ENCODE measurements around a stretch of chr18.

- PRO-cap, result no peak
- RAMPAGE, long total RNA, result no peak
Observed at GRCh38 chr18:77043901-77044759, 88.5 kb downstream of the MBP start.

DNA sequence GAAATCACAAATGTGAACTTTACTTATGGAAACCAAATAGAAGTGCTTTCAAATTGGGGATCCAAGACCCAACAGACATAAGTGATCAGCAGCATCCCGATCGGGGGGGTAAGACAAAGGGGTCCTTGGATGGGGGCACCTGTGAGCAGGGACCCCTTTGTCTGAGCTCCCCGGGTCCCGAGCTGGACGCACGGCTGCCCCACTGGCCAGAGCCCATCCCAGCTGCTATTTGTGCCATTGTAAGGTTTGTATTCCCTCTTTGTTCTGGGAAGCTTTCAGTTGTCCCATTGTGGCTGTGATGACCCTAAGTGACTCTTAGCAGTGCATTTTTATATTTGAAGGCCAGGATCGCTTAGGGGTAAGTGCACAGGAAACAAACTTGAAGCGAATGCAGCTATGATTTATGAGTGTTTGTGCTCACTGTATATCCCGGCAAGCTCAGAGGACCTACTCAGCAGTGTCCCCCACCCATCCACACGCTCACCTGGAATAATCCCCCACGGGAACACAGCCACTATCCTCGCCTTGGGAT, 80.3 kb downstream of the MBP start:
- PRO-cap, result no peak
- RAMPAGE, long total RNA, result no peak

DNA sequence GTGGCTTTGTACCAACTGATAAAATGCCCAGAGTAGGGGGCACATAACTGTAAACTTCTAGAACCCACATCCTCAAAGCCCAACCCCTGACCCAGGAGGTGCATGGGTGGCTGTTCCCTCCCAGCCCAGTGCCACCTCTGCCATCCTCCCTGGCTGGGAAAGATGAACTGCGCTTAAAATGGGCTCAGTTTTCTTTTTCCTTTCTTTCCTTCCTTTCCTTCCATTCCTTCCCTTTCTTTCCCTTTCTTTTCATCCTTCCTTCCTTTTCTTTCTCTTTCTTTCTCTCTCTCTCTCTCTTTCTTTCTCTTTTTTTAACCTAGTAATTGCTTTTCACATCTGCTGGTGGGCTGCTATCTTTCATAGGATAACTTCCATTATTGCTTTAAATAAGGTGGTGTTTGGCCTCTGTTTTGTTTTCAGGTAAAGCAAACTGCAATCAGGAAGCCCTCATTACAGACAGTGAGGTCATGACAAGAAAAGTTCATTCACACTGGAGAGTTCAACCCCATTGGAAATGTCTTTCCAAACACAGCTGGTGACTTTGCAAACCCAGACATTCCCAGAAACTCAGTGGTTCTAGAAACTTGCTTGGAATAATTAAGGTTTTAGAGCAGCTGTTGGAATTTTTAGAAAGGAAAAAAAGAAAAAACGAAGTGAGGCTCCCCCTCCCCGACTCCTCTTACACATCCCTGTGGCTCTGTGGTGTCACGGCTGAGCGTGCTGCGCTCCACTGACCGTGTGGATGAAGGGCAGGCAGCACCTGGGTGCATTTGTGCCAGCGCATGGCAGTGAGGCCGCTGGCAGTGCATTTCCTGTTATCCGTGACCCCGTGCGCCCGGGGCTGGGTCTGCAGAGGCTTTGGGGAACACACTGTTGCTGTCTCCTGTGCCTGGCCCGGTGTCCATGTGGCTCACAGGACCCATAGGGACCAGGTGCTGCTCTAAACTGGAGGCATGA, 77.0 kb downstream of the MBP start:
- PRO-cap, result no peak
- RAMPAGE, long total RNA, result no peak

DNA sequence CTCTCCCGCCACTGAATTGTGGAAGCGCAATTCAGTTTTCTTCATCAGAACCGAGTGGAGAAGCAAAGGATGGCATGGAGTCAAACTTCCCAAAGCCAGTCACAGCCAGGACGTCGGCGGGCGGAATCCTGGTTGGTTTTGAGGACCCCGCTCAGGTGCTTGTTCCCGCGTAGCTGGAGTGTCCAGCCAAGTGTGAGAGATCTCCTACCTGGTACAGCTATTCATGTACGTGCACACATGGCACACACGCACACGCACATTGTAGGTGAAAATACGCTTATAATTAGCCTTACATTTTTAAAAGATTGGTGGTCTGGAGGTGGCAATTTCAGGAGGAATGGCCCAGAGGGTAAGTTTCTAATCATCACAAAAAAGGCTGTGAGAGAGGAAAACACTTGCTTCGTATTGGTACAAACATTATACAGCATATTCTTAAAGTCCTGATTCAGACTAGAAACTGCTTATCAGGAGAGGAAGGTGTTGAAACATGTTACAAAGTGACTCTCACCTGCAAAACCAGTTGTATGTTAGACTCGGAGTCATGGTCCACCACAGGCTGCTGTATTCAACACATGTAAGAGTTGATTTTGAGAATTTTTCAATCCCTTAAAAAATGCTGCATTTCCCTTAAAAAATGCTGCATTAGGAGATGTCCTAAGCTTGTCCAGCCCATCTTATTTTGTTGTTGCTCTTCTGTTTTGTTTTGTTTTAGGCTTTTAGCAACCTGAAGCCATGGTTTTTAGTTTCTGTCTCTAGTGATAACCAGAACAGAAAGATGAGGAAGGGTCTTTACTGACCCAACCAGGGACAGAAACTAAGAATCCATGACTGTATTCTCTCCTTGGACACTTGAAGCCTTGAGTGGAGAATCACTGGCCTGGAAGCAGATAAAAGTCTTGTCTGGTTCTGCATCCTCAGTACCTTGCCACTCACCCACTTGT, 61.6 kb downstream of the MBP start:
- PRO-cap, result no peak
- RAMPAGE, long total RNA, result no peak

- PRO-cap, result no peak
- RAMPAGE, long total RNA, result no peak
Observed at GRCh38 chr18:77111234-77111860, 21.2 kb downstream of the MBP start.

GRCh38 chr18:77114273-77115391, 18.0 kb downstream of the MBP start:
- PRO-cap, result bidirectional peak, plus-strand start at chr18:77114770, minus-strand start at chr18:77114478
- RAMPAGE, long total RNA, result no peak

DNA sequence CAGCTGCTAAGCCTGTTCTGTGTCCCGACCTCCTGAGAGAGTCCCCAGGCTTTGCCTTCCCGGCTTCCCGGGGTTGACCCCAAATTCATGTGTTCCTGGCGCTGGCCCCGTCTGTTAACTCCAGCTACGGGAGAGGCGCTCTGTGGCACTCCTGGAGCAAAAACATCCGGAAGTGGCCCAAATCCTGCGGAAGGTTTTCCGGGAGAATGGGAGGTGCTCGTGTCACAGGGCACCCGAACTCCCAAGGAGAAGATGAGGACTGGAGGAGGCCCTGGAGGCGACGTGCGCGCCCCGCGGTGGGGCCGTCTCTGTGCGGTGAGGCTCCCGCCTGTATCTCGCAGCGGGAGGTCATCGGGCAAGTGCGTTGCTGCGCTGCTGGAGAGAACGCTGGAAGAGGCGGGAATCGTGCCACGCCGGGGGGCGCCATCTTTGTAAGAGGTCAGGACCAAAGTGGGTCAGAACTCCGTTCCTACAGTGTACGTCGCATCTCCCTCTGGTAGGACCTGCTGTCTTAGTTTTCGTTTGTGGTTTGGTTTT, 21.7 kb upstream of the ATP9B start:
- PRO-cap, result no peak
- RAMPAGE, long total RNA, result no peak

GRCh38 chr18:79167380-79167873, 98.2 kb downstream of the ATP9B start:
- PRO-cap, result no peak
- RAMPAGE, long total RNA, result no peak

DNA sequence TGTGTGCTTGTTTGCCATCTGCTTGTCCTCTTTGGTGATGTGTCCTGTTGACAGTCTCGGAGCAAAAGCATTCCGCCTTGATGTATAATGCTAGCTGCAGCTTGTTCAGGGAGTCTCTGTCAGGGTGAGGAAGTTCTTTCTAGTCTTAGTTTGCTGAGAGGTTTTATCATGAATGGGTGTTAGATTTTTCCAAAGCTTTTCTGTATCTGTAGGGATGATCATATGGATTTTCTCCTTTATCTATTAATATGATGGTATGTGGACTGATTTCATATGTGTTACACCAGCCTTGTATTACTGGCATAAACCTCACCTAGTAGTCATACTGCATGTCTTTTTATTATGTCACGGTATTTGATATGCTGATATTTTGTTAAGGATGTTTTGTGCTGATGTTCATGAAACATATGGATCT, 109.2 kb downstream of the ATP9B start:
- PRO-cap, result no peak
- RAMPAGE, long total RNA, result no peak

GRCh38 chr18:79252241-79252859, 143.4 kb upstream of the NFATC1 start:
- PRO-cap, result no peak
- RAMPAGE, long total RNA, result no peak

GRCh38 chr18:79252860-79253587, 142.7 kb upstream of the NFATC1 start:
- PRO-cap, result no peak
- RAMPAGE, long total RNA, result no peak

DNA sequence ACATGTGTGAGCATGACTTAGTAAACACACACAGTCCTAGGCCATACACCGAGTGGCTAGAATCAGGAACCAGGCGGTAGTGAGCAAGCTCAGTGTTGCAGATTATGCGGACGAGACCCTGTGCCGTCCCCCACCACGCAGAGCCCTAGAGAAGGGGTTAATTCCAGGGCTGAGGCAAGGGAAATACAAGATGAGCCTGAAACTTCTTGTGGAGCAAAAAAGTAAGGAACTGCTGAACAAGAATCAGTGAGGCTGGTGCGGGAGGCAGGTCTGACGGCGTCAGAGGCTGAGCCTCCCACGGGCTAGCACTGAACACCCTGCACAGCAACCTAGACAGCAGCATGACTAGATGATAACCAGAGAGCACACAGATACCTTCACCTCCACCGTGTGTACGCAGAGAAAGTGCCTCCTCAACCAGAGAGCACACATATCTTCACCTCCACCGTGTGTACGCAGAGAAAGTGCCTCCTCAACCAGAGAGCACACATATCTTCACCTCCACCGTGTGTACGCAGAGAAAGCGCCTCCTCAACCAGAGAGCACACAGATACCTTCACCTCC, 29.0 kb upstream of the NFATC1 start:
- PRO-cap, result no peak
- RAMPAGE, long total RNA, result no peak

DNA sequence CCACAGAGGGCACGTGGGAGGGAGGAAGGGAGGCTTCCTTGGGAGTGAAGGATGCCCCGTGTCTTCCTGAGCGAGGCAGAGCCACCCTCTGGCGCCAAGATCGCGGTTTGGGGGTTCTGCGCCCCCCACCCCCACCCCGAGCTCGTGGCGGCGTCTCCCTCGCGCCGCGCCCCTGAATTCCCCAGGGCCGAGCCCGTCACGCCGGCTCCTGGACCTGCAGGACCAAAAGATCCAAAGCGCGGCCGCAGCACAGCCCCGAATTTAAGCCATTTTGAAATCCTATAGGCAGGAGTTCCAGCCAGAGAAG, 900 bp downstream of the NFATC1 start:
- PRO-cap, result no peak
- RAMPAGE, long total RNA, result no peak

DNA sequence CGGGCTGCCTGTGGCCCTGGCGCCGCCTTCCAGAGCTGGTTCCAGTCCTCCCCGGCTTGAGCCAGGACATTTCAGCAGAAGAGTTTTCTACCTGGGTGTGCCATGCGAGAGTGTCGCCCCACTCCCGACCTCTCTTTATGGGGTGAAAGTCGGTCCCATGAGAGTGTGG, 5.7 kb downstream of the NFATC1 start:
- PRO-cap, result no peak
- RAMPAGE, long total RNA, result no peak

GRCh38 chr18:79460299-79460802, 64.6 kb downstream of the NFATC1 start:
- PRO-cap, result no peak
- RAMPAGE, long total RNA, result no peak

- PRO-cap, result unidirectional peak, plus-strand start at chr18:79507073; unidirectional peak, plus-strand start at chr18:79507296
- RAMPAGE, long total RNA, result no peak
Observed at GRCh38 chr18:79506143-79507428, 110.9 kb downstream of the NFATC1 start.

DNA sequence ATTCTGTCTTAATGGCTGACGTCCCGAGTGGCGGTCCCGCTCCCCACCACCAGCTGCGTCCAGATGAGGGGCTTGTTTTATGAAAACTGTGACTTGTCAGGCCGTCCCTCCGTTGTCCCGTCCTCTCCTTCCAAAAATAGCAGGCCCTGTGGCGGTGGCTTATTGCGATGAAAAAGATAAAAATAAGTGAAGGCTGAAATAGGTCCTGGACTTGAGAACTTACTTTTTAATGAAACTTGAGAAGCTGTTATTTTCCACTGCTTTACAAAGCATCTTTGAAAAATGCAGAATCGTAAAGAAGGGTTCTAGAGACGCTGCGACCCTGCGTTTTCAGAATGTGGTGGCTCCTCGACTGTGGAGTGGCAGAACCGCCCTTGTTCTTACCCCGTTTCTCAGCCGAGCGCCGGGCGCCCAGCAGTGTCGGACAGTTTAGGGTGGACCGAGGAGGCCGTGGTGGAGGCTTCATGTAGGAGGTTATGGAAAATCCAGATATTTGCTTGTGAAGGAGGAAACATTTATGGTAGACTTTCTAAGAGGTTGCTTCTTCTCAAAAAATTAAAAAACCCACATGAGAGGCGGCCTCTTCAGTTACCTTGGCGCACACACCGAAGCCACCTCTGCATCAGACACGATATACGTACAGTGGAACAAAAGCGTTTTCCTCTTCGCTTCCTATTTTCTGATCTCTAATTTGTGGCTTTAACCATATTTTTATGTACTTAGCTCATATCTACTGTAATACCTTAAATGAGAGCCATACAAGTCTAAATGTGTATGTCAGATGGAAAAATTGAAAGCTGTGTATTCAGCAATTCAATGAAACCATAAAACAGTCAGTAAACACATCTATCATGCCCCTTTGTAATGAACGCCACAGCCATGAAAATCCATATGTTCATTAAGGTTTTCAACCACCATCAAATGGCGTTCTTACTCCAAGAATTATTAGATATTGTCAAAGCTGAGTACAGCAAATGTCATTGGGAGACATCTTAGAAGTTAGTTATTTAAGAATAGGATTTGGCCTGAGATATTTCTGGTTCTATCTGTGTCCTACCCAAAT, 120.7 kb downstream of the NFATC1 start:
- PRO-cap, result no peak
- RAMPAGE, long total RNA, result no peak

DNA sequence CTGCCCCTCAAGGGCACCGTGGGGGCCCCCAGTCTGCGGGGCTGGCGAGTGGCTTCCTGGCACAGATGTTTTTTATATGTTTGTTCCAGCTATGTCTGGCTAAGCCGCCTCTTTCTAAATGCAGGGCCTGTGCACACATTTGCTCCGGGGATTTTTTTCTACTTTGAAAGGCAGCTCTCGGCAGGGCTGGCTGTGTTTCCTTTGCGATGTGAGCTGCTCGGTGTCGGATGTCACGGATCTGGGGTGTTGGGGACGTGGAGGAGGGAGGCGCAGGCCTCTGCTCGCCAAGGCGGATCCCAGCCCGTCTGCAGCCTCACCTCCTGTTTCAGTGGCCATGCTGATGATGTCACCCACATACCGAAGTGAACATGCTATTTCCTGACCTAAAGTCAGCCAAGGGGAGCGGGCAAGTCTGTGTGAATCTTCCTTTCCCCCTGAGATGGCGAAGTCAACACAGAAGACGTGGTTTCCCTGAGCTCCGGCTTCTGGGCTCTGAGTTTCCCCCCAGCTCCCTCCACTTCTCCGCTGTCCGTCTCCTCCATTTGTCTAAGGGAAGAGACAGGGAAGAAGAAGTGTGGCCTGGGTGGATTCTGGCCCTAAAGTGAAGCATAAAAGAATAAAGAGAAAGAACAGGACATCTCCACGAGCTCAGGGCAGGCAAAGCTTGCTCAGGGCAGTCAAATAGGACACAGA, 111.8 kb upstream of the CTDP1 start:
- PRO-cap, result no peak
- RAMPAGE, long total RNA, result no peak

- PRO-cap, result no peak
- RAMPAGE, long total RNA, result no peak
Observed at GRCh38 chr18:79575928-79576643, 103.5 kb upstream of the CTDP1 start.

GRCh38 chr18:79681433-79682227, 2.0 kb downstream of the CTDP1 start:
- PRO-cap, result unidirectional peak, minus-strand start at chr18:79681893
- RAMPAGE, long total RNA, result no peak

Measured in urinary bladder (tissue), 3 donors.